ENCODE results near the genes IL31RA and GPBP1.

DNA sequence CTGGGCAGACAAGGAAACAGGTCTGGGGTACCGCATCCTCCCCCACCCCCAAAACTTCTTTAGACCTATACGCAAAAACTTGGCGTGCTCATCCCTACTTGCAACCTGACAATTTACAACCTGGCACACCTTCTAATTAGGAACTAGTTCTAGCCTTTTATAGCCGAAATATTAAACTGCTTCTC, 907 bp downstream of the PLPP1 start:
- PRO-cap = no peak

DNA sequence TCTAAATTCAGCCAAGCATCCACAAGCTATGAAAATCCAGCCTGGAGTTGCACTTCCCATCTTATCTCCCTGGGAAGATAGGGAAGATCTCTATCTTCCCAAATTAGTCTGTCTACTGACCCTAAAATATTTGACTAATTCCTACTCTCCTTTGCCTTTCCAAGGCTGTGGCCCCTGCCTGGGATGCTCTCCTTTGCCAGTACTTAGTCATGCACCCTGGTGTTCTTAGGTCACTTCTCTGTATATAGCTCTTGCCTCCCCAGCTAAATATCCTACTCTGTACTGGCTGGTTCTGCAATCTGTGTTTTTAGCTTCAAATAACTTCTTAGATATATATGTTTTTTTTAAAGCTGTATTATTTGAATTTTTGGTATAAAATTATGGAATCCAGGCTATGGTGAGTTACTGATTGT, 44.1 kb upstream of the PLPP1 start:
- PRO-cap = no peak

- PRO-cap = no peak
These were observed 62.8 kb upstream of the PLPP1 start for GRCh38 chr5:55597154-55598351.

GRCh38 chr5:55691003-55692272, 20.7 kb downstream of the SLC38A9 start:
- PRO-cap = no peak

GRCh38 chr5:55851189-55851684, at the start of gene IL31RA:
Gene IL31RA, plus strand, starts transcription at chr5:55851357.
- PRO-cap = no peak

DNA sequence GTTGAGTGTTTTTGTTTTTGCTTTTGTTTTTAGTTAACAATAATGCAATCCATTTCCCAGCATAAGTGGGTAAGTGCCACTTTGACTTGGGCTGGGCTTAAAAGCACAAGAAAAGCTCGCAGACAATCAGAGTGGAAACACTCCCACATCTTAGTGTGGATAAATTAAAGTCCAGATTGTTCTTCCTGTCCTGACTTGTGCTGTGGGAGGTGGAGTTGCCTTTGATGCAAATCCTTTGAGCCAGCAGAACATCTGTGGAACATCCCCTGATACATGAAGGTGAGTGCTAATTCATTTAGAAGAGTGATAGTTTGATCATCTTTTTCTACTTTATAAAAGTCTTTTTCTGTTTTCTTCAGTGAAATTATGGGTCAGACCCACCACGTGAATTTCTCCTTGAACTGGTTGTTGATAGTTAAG, 2.1 kb downstream of the IL31RA start:
- PRO-cap = no peak

GRCh38 chr5:55940504-55941349, 54.0 kb downstream of the IL6ST start:
- PRO-cap = no peak

- PRO-cap = no peak
These were observed 116.4 kb downstream of the ANKRD55 start for GRCh38 chr5:56116452-56117310.

GRCh38 chr5:56327834-56328227, 94.7 kb upstream of the ANKRD55 start:
- PRO-cap = no peak

DNA sequence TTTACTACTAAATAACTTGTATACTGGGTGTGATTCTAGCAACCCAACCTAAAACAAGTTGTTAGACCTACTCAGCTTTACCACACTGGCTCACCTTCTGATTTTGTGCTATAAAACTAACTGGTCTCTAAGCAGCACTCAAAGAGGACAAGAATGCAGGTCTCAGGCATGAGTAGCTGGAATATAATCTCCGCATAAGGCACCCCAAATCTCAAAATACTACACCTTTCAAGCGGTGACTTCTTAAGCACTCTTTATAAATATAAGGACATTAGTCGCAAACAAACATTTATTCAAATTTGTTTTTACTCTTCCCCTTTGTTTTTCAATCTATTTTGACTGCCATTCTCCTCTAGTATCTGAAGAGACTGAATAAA, 202.4 kb upstream of the MAP3K1 start:
- PRO-cap = no peak

GRCh38 chr5:56736980-56737532, 78.3 kb upstream of the MAP3K1 start:
- PRO-cap = no peak

- PRO-cap = bidirectional peak, plus-strand start at chr5:56814646, minus-strand start at chr5:56814526
These were observed 1.1 kb upstream of the MAP3K1 start for GRCh38 chr5:56814156-56814818.

GRCh38 chr5:56858249-56859002, 43.1 kb downstream of the MAP3K1 start:
- PRO-cap = no peak

DNA sequence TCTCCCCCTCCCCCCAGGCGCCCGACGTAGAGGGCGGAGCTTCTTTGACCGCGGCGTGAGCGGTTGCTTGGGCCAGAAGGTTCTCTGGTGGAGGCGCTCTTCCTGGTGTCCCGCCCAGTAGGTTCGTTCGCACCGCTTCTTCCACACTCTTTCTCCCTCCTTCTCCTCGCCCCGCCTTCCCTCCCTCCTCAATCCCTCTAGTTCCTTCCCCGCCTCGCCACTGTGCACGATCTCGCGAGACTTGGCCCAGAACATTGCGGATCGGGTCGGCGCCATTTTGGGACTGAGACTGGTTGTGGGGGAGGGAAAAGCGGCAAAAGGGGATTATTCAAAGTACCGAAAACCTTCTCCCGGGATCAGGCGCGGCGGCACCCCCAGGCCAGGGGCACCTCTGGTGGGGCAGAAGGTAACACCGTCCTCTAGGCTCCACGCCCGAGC, at the start of gene GPBP1:
GPBP1 (plus strand) TSS at position 254 of the 438 bp plus-strand sequence.
- PRO-cap = bidirectional peak, plus-strand start at position 254 of the sequence, minus-strand start at position 165 of the sequence

DNA sequence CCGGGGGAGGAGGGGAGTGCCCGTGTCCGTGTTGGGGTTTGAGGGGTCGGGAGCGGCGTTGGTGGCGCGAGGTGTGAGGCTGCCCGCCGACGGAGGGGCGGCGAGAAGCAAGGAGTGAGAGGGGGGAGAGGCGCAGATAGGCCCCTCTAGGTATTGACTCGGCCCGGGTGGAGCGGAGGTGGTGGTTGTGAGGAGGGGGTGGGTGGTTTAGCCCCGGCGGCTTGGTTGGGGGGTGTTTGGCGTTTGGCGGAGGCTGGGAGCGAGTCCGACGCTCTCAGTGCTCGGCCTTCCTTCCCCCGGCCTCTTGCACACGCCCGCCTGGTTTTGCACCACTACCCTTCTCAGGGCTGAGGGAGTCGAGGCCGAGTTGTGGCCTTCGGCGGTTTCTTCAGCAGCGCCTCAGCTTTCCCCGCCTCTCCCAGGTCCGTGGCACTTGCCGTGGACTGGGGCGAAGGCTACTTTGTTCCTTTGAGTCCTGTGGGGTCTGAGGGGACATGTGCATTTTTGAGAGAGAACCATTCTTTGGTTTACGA, 451 bp downstream of the GPBP1 start:
- PRO-cap = bidirectional peak, plus-strand start at position 41 of the sequence, minus-strand start at position 75 of the sequence; bidirectional peak, plus-strand start at position 236 of the sequence, minus-strand start at position 343 of the sequence; bidirectional peak, plus-strand start at position 471 of the sequence, minus-strand start at position 445 of the sequence

DNA sequence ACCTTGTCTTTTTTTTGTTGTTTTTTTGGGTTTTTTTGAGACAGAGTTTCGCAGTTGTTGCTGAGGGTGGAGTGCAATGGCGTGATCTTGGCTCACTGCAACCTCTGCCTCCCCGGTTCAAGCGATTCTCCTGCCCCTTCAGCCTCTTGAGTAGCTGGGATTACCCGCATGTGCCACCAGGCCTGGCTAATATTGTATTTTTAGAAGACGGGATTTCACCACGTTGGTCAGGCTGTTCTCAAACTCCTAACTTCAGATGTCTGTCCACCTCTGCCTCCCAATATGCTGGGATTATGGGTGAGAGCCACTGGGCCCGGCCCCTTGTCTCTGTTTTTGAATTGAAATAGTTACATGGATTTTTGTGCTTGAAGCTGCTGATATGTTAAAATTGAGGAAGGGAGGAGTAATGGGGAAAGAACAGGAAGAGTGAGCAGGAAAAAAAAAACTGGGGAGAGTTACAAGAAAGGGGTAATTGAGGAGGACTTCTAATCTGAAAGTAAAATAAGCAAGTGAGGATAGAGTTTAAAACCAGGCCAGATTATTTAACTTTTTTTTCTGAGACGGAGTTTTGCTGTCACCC, 5.8 kb downstream of the GPBP1 start:
- PRO-cap = no peak

GRCh38 chr5:57499282-57499607, 16.6 kb upstream of the ACTBL2 start:
- PRO-cap = no peak

- PRO-cap = no peak
These were observed 437.8 kb downstream of the PLK2 start for GRCh38 chr5:58022105-58022512.

GRCh38 chr5:58112984-58113704, 346.7 kb downstream of the PLK2 start:
- PRO-cap = no peak

DNA sequence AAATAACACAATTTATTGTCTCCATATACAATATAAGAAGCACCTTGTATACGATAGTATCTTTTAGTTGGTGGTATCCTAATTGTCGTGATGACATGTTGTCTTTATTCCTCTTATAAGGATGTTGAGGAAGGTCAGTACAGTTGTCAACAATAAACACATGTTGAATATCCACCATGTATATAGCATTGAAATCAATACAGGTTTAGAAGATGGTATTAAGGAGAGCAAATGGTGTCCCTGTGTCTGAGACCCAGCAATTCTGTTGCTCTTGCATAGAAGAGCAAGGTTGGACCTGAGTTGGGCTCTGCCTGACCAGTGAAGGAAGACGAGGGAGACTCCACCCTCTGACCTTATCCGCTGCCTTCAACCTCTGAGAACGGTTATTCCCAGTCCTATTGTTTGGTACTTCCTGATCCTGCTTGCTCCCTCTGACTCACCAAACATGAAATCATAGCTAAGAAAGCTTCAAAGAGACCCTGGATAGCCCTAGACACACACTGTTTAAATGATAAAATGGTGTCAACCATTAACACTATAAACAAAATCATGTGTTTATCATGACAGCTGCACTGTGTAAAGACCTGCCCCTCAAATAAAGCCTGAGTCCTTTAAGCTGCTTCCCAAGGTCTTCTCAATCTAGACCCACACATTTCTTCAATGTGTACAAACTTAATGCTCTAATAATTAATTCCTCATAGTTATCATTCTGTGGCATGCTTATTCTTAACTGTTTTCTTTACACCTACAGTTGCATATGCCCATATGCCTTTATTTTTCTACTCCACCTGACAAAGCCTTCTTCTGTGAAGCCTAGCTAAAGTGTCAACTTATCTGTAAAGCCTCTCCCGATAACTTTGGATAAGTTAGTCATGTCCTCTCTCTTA, 218.4 kb downstream of the PLK2 start:
- PRO-cap = bidirectional peak, plus-strand start at position 471 of the sequence, minus-strand start at position 375 of the sequence

Measured in endothelial cell (in vitro differentiated cells).